Colic lymph node (tissue), 1 donor: ENCODE measurements around a stretch of chr4.

GRCh38 chr4:38079012-38079446 is 118.8 kb downstream of the PTTG2 start:
- PRO-cap, result no peak

- PRO-cap, result no peak
Measured at GRCh38 chr4:38081123-38081730, 121.0 kb downstream of the PTTG2 start.

DNA sequence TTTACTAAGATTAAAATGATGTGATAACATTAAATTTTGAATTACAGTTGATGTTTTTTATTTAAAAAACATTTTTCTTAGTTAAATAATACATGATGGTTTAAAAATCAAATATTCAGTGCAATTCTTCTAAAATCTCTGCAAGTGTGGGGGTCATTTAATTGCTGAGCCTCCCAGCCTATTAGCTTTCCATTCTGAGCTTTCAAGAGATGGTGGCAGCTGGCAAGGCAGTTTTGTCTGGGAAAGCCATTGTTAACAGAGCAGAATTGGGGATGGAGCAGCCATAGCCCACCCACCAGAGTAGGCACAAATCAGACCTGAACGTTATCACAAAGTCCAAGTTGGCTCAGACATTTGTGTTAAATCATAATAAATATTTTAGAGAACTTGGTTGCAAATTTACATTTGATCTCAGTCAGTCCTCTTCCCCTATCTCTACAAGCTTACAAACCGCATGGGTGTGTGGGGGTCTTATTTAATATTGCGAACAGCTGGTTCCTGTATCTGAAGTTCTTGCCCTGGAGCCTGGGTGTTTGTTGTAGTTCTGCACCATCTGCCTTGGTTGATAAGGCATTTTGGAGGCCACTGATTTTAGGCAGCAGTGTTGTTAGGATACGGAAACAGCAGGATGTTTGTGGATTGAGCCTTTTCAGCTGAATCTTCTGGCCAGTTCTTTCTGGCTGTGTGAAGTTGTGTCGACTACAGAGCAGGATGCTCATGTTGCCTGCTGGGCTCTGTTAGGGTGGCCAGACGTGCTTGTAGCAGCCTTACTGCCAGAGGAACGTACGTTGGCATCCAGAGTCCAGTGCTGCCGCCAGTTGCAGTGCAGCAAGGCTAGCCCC is 134.0 kb downstream of the PTTG2 start:
- PRO-cap, result no peak

- PRO-cap, result no peak
Measured at GRCh38 chr4:38128806-38129949, 169.0 kb downstream of the PTTG2 start.

- PRO-cap, result bidirectional peak, plus-strand start at chr4:38509763, minus-strand start at chr4:38509574
Measured at GRCh38 chr4:38509512-38509890, 154.5 kb upstream of the KLF3 start.

GRCh38 chr4:38672089-38672823 is 8.3 kb downstream of the KLF3 start:
- PRO-cap, result no peak

- PRO-cap, result no peak
Measured at GRCh38 chr4:38686506-38687005, 22.6 kb downstream of the KLF3 start.

- PRO-cap, result no peak
Measured at GRCh38 chr4:38687442-38688224, 23.6 kb downstream of the KLF3 start.

DNA sequence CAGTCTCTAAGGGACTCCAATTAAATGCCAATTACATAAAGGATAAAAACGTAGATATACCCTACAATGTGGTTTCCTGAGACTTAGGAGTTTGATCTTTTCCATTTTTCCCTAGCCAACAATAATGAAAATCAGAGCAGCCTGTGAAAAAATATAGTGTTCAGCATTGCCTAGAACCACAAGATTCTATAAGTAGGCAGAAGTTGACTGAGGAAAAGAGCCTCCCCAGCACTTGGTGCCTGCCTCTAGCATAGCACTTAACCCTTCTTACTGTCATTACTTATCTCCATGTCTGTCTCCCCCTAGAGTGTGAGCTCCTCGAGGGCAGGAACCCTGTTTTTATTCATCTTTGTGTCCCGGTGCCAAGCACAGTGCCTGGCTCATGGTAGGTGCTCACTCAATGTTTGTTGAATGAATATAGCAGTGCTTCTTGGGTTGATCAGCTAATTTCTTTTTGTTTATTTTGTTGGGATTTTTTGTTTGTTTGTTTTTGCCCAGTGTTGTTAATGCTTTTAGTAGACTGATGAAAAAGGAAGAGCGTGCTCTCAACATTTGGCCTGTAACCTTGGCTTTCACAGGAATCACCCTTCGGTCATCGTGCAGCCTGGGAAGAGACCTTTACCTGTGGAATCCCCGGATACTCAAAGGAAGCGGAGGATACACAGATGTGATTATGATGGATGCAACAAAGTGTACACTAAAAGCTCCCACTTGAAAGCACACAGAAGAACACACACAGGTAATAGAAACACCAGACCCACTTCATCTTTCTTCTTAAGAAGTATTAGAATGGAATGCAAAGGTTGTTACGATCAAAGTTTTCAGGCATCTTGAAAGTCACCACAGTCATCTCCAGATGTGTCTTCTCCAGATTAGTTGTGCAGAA is 30.4 kb downstream of the KLF3 start:
- PRO-cap, result no peak

DNA sequence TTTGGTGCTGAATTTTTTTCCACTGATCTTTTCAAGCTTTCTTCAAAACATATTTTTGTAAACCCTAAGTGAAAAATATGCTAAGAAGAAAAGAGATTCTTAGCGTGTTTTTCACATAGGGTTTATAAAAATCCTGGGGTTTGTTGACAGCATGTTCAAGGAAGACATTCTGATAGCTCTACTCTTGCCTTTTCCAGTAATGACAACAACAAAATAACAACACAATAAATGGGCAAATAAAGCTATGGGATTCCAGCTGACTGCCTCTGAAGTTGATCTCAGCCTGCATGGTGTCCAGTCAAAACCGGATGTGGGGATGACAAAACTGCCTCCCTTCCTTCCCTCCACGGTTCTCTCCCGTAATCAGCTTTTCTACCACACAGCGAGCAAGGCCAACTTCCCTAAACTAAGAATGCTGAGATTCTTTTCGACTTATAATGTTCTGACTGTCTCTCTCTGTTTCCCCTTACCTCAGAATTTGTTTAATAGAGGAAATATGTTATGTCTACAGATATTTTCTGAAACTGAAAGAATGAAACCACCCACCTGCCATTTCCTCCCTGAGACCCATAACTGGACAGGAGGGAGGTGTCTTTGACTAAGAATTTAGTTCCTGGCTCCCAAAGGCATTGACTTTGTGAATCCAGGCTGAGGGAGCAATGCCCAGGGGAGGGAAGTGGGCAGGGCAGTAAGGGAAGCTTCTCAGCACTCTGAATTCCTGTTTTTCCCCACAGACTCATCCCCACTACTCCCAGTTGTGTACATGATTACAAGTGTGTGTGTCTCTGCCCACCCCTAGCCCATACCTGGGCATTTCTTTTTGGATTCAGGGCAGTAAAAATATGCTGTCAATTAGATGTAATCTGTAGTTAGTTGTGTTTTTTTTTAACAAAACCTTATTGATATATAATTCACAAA is 1.0 kb upstream of the TLR1 start:
- PRO-cap, result bidirectional peak, plus-strand start at position 572 of the sequence, minus-strand start at position 408 of the sequence

DNA sequence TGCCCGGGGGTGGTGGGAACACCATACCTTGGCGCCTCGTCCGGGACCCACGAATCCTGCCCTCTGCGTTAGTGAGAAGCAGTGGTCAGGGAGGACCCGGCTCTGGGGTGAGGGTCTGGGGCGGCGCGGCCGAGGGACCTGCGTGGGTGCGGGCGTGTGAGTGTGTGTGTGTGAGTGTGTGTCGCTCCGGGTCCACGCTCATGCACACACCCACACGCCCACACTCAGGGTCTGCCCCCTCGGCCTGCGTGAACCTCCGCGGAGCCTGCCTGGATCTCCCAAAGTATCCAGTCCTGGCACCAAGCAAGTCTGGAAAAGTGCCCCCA is 256 bp downstream of the FAM114A1 start:
- PRO-cap, result no peak

DNA sequence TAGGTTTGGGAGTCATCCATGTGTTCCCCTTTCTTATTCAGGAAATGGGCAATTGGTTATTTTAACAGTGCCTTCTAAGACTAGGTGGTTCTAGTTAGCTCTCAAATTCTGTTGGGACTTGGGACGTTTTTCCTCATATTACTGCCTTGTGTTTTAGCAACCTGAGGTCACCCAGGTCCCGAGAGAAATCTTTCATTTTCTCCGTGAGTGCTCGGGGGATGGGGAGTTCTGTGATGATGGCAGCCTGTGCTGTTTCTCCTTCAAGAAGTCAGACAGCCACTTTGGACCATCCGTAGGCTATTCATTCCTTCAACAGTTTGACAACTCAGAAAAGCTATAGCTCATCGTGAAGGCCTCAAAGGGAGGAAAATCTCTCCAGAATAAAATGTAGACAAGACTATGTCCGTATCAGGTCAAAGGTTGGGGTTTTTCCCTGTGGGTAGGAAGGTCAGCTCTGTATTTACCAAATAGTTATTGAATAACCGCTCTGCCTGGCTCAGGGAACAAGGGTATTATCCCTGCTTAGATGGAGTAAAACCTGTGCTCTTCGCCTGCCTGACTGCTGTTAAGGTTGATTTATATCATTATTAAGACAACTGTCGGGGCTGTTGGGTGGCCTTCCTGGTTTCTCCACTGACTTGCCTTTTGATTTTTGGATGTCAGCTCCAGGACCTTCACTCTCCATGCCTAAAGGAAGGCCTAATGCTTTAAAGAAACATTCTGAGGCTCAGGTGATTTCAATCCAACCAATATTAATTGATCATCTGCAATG is 36.6 kb downstream of the FAM114A1 start:
- PRO-cap, result no peak

DNA sequence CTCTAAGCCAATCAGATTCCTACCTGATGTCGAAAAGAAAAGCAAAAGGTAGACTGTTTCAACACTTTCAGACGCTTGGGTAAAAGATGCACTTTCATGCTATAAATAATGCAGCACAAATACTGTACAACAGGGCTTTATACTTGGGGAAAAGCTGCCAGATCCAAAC is 742 bp upstream of the WDR19 start:
- PRO-cap, result no peak

- PRO-cap, result no peak
Measured at GRCh38 chr4:39231606-39232518, 49.5 kb downstream of the WDR19 start.

GRCh38 chr4:39341225-39341520 is 25.0 kb downstream of the RFC1 start:
- PRO-cap, result no peak

GRCh38 chr4:39366888-39367071 is 618 bp upstream of the RFC1 start:
- PRO-cap, result no peak

DNA sequence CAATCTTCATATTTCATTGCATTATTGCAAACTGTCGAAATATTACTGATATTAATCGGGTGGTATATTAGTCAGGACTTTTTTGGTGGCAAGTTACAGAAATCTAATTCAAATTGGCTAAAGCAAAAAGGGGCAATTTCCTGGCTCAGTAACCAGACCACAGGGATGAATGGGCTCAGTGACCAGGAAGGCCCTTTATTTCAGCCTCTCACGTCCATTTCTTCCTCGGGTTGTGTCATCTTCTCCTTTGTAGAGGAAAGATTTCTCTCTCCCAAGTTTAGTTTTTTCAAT is 6.1 kb downstream of the KLB start:
- PRO-cap, result no peak

GRCh38 chr4:39446266-39446582 is 12.5 kb downstream of the RPL9 start:
- PRO-cap, result no peak

GRCh38 chr4:39452881-39453861 is 5.6 kb downstream of the RPL9 start:
- PRO-cap, result no peak

GRCh38 chr4:39485243-39485610 is 26.4 kb downstream of the LIAS start:
- PRO-cap, result no peak